ENCODE measurements around a stretch of chr11.

- PRO-cap: no peak
Measured at GRCh38 chr11:69234383-69235213, 59.4 kb upstream of the MYEOV start.

GRCh38 chr11:69297925-69298456 lies 4.0 kb downstream of the MYEOV start:
- PRO-cap: no peak

- PRO-cap: no peak
Measured at GRCh38 chr11:69417144-69417700, 123.3 kb downstream of the MYEOV start.

DNA sequence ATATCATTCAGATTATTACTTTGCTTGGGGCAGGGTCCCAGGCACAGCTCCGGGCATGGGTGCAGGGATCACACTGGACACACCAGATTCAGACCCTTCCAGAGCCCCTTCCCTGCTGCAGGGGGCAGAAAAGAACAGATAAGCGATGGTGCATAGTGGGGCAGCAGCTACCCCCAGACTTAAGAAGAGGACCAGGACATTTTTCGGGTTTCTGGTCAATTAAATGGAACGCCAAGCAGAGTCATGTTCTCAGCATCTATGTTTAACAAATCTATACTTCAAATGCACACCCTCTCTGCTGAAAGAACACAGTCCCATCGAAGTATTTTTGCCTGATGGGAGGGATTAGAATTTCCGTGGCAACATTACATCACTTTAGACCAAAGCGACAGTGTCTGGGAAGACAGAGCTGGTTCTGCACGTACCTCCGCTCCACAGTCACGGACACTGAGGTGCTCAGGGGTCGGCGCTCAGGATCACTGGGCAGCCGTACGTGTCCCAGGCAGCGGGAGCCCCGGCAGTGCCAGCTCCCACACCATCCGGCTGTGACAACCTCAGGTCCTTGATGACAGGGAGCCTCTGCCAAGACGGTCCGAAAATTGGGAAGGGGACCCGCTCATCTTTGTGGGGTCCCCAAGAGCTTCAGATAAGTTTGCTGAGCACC lies 125.5 kb downstream of the MYEOV start:
- PRO-cap: no peak

GRCh38 chr11:69444589-69445682 lies 151.0 kb downstream of the MYEOV start:
- PRO-cap: bidirectional peak, plus-strand start at chr11:69444841, minus-strand start at chr11:69444661

GRCh38 chr11:69464483-69464984 lies 170.6 kb downstream of the MYEOV start:
- PRO-cap: no peak

GRCh38 chr11:69570034-69570559 lies 70.9 kb upstream of the CCND1 start:
- PRO-cap: no peak

- PRO-cap: no peak
Measured at GRCh38 chr11:69840426-69840989, 21.3 kb upstream of the FGF3 start.

DNA sequence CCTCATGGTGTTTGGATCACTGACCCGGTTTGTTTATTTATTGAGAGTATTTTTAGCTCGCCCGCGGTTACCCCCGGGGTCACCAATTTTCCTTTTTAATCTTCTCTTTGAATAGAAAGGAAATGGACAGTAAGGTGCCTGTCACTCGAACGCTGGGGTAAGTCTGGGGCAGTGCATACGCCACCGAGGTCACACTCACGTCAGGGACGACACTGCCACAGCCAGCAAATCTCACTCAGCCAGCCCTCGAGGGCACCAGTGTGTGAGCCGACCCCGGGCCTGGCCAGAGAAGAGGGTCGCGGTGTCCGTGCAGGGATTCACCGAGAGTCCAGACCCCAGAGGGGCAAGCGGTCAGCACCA lies 72.6 kb upstream of the FGF3 start:
- PRO-cap: no peak

DNA sequence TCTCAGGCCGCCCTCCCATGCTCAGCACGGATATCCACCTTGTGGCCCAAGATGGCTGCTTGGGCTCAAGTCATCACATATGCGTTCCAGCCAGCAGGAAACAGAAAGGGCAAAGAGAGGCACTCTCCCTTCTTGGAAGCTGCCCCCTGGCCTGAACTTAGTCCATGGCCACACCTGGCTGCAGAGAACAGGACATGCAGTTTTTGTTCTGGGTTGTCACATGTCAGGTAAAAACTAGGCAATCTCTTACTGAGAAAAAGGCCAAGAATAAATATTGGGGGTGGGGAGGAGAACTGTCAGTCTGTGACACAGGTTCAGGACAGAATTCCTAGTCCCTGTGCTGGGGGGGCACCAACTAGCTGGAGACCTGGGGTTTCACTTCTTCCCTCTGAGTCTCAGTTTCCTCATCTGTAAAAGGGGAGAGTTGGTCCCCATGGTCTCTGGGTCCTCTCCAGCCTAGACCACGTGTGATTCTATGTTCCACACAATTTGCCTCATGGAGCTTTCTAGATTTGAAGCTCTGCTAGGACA lies 107.2 kb upstream of the ANO1 start:
- PRO-cap: no peak

DNA sequence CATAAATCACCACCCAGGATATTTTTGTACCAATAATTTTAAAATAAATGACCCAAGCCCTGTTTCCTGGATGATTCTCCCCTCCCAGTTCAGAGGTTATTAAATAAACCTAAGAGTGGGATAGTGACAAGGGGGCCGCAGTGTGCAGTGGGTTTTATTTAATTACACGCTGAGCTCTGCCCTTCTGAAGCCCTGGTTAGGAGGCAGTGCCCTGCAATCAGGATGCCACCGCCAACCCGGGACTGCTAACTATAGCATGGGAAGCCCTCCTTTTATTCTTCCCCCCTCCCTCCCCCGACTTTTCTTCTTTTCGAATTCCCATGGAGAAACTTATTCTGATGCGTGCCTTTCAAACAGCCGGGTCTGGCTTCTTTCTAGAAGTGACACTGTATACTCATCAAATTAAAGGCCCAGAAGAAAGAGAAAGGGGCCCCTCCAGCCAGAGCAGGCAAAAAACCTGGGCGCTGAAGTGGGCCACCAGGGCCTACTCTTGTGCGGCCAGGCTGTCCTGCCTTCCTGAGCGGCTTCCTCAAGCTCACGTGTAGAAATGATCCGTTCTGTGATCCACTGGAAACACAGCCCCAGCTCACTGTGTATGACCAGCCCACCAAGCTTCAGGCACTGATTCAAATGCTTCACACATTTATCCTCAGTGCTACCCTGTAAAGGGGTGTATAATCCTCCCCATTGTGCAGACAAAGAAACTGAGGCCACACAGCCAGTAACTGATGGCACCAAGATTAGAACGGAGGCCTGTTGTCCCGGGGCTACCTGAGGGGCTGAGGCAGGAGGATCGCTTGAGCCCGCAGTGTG lies 91.2 kb upstream of the ANO1 start:
- PRO-cap: no peak

- PRO-cap: no peak
Measured at GRCh38 chr11:69992829-69993312, 85.2 kb upstream of the ANO1 start.

DNA sequence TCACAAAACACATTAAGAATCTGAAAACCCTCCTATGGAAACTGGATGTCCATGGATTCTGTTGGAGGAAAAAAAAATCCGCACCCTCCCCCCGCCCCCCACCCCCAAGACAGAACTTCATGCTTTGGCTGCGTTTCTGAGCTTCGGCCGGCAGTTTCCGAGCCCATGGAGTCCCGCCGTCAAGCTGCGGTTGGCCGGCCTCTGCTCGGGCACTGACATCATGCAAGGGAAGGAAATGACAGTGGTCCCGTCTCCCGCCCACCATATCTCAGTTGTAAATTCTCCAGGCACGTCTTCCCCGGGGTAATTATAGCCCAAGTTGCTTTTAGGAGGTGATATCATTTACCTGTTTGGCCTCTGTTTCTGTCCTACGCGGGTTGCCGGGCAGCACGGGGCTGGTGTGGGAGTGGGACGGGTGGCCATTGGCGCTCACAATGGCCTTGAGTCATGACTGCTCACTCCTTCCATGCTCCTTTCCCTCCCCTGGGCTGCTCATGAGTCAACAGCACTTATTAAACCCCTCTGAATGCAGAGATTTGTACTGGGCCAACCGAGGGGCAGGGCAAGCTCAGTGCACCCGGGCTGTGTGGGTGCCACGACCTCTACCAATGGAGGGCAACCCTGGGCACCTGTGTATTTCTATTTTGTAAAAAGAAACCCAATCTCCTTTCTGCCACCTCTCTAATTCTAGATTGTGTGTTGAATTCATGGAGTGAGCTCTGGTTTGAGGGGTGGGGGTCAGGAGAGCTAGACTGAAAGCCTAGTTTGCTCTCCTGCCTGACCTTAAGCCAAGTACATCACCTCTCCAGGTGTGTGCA lies 4.2 kb upstream of the ANO1 start:
- PRO-cap: no peak

- PRO-cap: no peak
Measured at GRCh38 chr11:70188419-70188954, 14.6 kb upstream of the FADD start.

- PRO-cap: no peak
Measured at GRCh38 chr11:70324701-70325178, 54.2 kb downstream of the PPFIA1 start.

DNA sequence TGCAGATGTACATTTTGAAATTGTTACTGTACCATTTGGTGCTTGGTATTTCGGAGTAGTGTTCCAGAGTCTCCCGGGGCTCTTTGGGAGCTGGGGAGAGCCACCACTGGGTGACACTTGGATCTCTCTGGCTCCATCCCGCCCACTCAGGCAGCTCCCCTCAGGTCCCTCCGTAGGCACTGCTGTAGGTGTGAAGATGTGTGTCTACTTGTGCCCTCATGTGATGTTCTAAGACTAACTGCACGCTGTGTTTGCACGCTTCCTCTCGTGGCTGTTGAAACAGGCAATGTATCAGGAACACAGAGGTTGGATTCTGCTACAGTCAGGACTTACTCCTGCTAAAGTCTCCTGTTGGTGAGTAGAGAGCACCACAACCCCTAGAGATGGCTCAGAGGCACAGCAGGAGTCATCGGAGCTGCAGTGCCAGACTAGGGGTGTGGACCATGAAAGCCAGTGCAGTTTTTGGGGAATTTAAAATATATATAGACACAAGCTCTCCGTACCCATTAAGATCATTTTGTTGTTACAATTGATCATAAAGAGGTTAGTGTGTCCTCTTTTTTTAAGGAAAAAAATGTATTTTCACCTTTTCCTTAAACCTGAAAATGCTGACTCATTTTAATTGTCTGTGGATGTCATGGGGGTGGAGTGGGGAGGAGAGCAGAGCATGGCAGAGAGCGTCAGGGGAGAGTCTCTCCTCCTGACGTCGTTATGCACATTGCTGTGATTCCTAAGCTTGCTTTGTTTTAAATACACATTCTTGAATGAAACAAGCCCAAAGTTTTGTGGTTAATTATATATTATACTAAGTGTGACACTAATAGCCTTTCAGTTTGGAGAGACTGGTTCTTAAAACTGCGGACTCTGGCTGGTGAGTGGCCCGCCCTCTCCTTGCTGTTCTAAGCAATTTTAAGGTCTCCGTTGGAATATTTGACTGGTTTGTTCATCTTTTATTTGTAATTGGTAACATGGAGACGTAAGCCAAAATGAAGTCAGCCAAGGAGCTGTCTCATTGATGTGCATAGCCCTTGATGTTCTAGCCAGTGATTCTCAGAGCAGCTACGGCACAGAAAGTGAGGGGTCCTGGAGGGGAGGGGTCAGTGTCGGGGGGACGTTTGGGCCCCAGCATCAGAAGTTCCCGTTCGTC lies 16.2 kb upstream of the CTTN start:
- PRO-cap: no peak

DNA sequence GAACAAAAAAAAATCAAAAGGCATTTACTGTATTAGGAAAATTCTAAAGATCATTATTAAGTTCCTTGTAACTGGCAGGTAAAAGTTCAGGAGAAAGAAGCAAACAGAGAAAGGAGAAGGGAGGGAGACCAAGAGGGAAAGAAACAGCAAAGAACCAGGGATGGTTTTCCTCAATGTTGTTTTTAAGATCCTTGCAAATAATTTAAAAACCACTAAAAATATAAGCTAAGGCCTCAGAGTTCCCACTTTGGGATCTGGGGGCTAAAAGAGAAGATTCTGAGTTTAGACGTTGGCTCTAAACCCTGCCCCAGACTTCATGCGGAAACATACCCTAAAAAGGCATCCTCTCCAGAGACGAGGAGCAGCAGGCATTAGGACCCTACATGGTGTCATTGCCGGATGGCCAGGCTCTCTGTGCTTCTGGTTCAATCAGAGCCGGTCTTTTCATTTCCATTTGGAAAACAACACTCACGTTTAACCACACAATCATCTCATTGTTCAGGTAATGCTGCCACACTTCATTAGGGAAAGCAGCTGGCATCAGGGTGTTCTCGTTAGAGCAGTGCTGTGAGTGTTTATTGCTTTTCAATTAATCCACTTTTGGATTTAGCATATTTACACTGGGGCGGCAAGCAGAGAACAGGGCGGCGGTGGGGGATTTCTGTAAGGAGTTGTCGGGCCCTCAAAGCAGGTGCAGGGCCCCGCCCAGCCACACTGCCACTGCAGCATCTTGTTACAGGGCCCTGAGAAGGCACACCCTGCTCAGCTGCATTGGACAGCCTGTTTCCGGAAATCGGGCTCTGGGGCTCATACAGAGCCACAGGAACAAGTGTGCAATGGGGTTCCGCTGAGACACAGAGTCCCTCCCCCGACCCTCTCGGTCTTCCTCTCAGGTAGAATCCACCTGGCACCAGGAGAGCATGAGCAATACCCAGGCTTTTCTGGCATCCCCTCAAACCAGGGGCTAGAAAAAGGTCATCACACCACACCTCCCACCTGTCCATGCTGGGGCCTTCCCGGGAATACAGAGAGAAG lies 338.6 kb downstream of the SHANK2 start:
- PRO-cap: bidirectional peak, plus-strand start at position 485 of the sequence, minus-strand start at position 256 of the sequence; unidirectional peak, minus-strand start at position 722 of the sequence

- PRO-cap: no peak
Measured at GRCh38 chr11:71287203-71287785, 34.9 kb upstream of the SHANK2 start.

GRCh38 chr11:71372633-71373172 lies 75.5 kb downstream of the DHCR7 start:
- PRO-cap: no peak

- PRO-cap: no peak
Measured at GRCh38 chr11:71432701-71433459, 15.3 kb downstream of the DHCR7 start.